ENCODE results near the gene STK38.

DNA sequence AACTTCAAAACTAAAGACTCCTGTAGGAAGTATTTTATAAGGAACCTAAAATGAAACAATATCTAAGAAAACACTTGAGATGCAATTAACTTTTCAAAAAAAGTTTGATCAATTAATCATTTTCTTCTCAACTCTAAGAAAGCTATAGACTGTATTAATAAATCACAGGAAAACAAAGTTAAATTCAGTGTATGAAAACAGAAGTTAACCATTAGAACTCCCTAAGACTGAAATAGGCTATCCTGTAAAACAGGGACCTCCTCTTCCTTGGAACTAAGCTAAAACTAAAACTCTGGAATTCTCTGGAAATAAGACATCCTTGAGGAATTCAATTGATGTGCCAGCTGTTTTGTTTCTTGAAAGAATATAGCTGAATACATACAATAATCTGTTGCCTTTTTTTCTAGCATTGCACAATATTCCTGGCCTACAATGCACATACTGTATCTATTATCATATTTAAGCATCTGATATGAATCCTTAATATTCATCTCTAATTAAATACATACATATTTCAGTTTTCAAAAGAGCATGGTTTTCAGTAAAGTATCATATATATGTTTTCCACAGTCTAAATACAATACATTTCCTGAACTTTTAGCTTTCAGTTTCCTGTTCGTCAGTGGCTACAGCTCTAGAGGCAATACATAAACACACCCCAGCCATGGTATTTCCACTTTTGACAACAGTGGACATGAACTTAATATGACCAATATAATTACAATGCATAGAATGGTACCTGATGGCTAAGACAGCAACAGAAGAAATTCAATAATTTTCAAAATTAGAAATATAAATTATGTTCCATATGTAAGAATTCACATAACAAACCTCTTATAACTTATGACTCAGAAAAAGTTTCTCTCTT is 19.5 kb downstream of the FKBP5 start:
- PRO-cap: no peak

DNA sequence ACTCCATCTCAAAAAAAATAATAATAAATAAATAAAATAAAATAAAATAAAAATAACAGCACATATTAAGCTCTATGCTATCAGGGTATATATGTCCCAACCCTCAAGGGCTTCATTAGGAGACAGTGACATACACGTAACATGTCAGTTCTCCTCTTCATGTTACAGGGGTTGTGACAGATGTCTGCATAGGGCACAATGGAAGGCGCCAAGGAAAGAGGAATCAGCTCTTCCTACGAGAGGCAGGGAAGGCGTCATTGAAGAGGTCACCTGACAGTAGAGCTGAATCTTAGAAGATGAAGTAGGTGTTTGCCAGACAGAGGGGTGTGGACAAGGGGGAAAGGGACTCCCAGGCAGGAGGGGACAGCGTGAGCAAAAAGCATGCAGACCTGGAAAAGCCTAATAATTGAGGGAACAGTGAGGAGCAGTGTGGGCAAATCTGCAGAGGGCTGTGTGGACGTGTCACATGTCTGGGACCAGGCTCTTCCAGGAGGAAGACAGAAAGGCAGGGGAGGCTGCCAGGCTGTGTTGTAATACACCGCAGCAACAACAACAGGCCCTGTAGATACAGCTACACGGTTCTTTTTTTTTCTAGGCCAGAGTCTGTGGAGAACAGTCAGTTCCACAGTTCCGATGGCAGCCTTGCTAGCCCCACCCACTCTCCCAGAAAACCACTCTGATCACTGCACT is 2.4 kb upstream of the FKBP5 start:
- PRO-cap: no peak

- PRO-cap: no peak
Measured at GRCh38 chr6:35737487-35737950, 687 bp downstream of the ARMC12 start.

GRCh38 chr6:35919506-35920498 is 1.1 kb downstream of the SRPK1 start:
- PRO-cap: unidirectional peak, minus-strand start at chr6:35919917

DNA sequence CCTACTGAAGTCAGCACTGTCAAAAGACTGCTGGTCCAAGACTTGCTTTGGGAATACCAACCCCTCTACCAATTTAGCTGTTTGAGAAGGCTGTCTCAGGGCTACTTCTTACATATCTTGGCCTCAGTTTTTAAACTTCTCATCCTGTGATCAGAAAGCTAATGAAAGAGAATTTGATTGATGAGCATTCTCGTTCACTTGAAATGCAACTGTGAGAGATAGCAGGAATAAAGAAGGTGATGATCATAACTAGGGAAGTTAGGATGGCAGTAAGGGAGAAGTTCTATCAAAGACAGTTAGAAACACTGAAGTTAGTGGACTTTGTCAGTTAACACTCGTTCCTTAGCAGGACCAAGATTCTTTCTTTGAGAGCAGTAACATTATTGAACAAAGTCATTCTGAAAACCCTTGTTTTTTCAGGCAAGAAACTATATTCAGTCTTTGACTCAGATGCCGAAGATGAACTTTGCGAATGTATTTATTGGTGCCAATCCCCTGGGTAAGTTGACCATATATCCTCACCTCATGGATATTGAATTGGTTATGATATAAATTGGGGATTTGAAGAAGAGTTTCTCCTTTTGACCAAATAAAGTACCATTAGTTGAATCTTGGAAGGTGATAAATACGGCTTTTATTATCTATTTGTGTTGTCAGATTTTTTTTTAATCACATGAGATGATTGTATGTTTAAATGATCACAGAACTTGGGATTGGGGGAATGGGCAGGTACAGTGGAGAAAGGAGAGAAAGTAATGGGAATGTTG is 28.0 kb upstream of the MAPK13 start:
- PRO-cap: no peak

DNA sequence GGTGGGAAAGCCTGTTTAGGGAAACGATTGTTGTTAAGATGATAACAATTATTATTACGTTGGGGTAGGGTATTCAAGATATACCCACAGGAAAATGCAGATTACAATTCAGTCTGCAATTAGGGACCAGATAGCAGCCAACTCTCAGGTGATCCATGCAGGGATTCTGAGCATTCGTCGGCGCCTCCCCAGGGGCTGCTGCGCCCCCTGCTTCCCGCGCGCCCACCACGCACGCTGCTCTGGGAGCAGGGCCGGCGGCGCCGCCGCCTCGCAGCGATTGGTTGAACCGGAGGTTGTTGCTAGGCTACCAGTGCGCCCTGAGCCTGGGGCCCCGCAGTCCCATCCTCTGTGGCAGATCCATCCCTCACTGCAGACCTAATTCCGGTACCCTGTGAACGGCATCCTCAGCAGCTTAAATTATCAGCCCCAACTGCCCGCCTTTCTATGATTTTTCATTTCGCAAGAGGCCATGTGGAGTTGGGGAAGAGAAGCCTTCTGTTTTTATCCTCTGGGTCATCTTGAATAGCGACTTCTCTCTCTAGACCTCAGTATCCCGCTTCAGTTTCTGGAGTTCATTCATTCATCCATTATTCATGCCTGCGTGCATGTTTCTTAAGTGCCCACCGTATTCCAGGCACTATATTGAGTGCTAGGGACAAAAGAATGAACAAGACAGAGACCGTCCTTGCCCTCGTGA is 15.3 kb downstream of the PNPLA1 start:
- PRO-cap: no peak

GRCh38 chr6:36319412-36319820 is 17.3 kb downstream of the BNIP5 start:
- PRO-cap: no peak

GRCh38 chr6:36363467-36364012 is 23.9 kb downstream of the ETV7 start:
- PRO-cap: no peak

DNA sequence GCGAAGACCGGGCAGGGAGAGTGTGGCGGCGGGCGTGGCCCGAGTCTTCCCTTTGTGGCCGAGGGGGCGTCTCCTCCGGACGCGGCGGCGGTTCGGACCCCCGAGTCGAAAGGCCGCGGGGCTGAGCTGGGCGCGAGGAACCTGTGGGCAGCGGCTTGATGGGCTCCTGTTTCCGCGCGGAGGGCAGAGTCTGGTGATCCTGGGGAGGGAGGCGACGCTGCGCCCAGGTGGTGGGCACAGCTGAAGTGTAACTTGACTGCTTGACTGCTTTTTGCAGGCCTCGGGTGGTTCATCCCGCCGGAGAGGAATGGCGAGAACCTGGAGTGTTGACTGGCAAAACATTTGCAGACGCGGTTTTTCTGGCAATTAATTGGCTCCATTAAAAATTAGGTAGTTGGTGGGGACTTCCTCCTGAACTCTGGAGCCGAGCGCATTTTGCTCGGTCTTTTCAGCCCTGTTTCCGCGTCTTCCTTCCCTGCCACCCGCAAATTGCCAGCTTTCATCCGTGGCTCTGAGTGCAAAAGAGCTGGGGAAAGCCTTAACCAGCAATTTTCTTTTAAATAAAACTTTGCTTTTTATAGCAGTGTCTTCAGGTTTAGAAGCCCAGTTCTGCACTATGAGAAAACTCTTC is 456 bp downstream of the KCTD20 start:
- PRO-cap: unidirectional peak, plus-strand start at position 196 of the sequence

GRCh38 chr6:36510583-36511079 is 36.6 kb downstream of the STK38 start:
- PRO-cap: no peak

GRCh38 chr6:36523888-36524680 is 23.2 kb downstream of the STK38 start:
- PRO-cap: no peak

- PRO-cap: no peak
Measured at GRCh38 chr6:36545919-36547007, 1.0 kb downstream of the STK38 start.

DNA sequence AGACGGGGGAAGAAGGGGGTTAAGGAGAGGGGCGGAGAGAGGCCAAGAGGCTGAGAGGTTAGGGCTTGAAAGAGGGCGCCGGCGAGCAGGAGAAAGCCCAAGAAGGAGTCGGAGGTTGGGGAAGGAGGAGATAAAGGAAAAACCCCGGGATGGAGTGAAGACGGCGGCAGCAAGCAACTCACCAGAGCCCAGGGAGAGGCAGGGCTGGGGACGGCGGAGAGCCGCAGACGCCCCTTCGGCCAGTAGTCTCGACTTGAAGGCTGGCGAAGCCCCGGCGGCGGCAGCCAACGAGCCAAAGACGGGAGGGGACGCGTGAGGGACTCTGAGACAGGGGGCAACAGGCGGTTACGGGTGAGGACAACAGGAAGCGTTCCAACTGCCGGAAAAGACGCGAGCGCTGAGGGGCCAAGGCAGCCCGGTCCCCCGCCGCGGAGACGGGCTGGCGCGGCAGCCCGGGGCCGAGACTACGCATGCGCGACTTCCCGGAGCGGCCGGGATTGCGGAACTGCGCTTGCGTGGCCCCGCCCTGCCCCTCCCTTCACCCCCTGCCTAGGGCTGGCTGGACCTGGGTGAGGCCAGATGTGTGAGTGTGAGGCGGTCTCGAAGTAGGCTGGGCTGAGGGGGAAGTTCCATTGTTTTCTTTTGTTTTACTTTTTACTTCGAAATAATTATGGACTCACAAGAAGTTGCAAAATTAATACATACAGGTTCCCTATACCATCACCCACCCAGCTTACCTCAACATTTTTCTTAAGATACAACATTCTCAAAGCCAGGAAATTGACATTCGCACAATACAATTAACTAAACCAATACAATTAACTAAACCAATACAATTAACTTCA is at the start of gene STK38:
TSS of gene STK38 (minus strand) at position 472 of the 845 bp plus-strand sequence.
- PRO-cap: bidirectional peak, plus-strand start at position 578 of the sequence, minus-strand start at position 431 of the sequence

DNA sequence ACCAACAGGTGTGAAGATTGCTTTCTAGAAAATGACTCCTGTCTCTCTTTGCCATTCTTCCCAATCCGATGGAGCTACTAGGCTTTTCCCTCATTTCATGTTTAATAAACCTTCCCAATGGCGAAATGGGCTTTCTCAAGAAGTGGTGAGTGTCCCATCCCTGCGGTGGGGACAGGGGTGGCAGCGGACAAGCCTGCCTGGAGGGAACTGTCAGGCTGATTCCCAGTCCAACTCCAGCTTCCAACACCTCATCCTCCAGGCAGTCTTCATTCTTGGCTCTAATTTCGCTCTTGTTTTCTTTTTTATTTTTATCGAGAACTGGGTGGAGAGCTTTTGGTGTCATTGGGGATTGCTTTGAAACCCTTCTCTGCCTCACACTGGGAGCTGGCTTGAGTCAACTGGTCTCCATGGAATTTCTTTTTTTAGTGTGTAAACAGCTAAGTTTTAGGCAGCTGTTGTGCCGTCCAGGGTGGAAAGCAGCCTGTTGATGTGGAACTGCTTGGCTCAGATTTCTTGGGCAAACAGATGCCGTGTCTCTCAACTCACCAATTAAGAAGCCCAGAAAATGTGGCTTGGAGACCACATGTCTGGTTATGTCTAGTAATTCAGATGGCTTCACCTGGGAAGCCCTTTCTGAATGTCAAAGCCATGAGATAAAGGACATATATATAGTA is 30.8 kb downstream of the SRSF3 start:
- PRO-cap: no peak

- PRO-cap: no peak
Measured at GRCh38 chr6:36633976-36634650, 40.0 kb downstream of the SRSF3 start.

- PRO-cap: no peak
Measured at GRCh38 chr6:36679653-36679924, 1.1 kb downstream of the CDKN1A start.

- PRO-cap: no peak
Measured at GRCh38 chr6:36685049-36685413, 6.5 kb downstream of the CDKN1A start.

GRCh38 chr6:36743798-36744536 is 46.3 kb downstream of the RAB44 start:
- PRO-cap: no peak

GRCh38 chr6:36852774-36853171 is 13.5 kb upstream of the CPNE5 start:
- PRO-cap: no peak

DNA sequence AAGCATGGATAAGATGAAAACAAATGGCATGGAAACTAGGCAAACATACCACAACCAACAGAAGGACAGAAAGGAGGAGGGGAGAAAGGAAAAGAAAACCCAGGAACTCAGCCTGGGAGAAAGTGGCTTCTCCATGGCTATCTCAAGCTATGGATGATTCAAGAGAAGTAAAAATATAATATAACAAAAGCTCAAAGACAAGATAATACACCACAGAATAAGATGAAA is 6.7 kb downstream of the PPIL1 start:
- PRO-cap: no peak